NCI-H460 (cell line): Measurements from ENCODE around the gene ITPRIP.

GRCh38 chr10:103240195-103240677 lies 5.5 kb upstream of the RPEL1 start:
RAMPAGE:
- cytosol, long total RNA: no peak
- long total RNA: no peak
- nucleus, long total RNA: no peak

DNA sequence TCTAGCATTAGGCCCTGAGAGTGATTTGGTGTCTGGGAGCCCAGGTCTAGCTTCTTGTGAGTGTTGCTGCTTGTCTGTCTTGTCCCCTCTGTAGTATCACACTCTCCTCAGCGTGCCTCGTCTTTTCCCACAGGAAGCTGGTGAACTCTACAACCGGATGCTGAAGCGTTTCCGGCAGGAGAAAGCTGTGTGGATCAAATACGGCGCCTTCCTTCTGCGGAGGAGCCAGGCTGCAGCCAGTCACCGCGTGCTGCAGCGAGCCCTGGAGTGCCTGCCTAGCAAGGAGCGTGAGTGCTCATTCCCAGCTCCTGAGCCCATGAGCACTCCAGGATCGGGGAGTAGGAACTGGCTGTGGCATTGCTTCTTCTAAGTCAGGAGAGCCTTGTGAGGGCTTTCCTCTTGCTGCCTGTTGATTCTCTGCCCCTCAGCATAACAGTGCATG lies 8.4 kb downstream of the CALHM2 start:
RAMPAGE:
- cytosol, long total RNA: no peak
- long total RNA: no peak
- nucleus, long total RNA: no peak

GRCh38 chr10:103598062-103599291 lies 105.0 kb downstream of the NEURL1 start:
RAMPAGE:
- cytosol, long total RNA: no peak
- long total RNA: no peak
- nucleus, long total RNA: no peak

DNA sequence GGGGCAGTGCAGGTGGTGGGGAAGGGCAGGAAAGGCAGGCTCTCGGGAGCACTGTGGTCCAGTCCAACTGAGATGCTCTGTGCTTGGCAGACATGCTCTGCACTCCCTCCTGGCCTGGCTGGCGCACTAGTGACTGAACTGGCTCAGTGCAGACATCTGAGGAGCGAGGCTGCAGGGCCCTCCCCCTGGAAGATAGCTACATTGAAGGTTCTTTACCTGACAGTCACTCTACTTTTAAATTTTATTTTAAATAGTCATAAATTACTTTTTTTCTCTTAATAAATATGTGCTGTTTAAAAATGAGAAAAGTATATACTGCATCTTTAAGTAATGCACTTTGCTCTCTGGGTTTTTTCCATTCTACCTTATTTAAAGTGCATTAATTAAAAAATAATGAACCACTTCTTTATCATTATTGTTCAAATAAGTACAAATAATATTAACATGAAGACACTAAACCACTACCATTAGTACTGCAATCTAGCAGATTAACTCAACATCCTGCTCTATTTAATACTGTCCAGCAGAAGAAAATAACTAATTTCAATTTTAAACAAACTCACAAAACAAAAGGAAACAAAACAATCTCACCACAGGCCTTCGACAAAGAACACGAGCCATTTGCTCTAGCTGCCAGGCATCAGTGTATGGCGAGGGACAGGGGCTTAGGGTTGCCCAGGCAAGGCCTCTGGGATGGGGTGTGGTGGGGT lies 105.9 kb downstream of the NEURL1 start:
RAMPAGE:
- cytosol, long total RNA: no peak
- long total RNA: no peak
- nucleus, long total RNA: no peak

DNA sequence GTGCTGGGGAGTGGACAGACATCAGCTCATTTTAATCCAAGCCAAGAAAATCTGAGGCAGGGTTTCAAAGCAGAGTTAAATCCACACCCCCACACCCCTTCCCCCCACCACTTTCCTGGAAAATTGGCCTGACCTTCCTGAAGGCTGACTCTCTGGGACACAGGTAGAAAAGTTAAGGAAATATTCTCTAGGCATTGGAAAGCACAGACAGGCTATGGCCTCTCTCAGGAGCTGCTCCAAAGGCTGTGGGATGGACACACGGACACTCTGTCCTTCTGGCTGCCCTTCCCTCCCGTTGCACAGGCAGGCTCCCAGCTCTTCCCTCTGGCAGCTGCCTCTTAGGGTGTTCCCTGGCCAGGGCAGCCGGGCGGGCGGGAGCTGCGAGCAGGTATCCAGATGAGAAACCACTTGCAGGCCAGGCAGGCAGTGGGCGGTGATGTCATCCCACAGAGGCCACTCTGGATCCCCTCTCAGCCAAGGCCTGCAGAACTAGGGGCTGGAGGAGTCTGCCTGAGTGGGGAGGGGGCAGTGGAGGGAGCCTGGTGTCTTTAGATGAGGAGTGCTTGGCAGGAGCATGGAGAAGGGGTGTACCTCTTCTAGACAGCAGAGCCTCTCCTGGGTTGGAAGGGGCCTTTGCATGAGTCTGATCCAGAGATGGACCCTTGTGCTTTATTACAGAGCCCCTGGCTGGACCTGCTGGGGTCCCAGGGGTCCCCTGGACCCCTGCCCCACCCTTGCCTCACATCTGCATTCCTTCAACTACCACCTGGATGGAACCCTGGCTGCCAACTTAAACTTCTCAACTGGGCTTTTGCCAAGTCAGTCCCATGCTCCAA lies 172.0 kb downstream of the NEURL1 start:
RAMPAGE:
- cytosol, long total RNA: no peak
- long total RNA: no peak
- nucleus, long total RNA: no peak

GRCh38 chr10:103676559-103677782 lies 178.4 kb downstream of the SH3PXD2A start:
RAMPAGE:
- cytosol, long total RNA: no peak
- long total RNA: no peak
- nucleus, long total RNA: no peak

GRCh38 chr10:103712233-103712567 lies 143.2 kb downstream of the SH3PXD2A start:
RAMPAGE:
- cytosol, long total RNA: no peak
- long total RNA: no peak
- nucleus, long total RNA: no peak

DNA sequence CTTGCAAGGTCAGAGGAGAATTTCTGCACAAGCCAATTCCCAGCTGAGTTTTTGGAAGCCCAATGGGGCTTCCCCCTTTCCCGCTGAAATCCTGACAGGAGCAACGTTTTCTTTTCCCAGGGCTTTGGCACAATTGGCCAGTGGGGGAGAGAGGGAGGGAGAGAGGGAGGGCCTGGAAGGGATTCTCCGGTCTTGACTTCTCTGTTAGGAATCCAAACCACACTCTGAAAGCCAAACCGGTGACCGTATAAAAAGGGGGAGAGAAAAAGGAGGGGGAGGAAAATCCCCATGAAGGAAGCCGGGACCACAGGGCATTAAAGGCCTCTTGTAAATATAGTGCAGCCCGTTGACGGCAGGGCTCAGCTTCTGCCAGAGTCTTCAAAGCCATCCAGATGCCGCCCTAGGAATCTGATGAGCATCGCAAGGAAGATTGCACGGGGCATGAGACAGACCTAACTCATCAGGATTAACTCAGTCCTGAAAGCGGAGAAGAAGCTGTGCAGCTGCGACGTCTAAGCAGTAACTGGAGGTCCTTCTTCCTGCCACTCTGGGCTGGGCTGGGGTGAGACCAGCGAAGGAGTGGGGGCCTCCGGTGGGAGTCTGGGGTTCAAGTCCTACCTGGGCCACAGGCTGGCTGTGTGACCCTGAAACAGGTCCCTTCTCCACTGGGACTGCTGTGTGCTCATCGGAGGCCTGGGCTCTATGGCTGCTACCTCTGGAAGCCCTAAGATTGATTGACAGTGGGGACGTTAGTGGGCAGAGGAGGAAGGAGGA lies 115.9 kb downstream of the SH3PXD2A start:
RAMPAGE:
- cytosol, long total RNA: no peak
- long total RNA: no peak
- nucleus, long total RNA: no peak

DNA sequence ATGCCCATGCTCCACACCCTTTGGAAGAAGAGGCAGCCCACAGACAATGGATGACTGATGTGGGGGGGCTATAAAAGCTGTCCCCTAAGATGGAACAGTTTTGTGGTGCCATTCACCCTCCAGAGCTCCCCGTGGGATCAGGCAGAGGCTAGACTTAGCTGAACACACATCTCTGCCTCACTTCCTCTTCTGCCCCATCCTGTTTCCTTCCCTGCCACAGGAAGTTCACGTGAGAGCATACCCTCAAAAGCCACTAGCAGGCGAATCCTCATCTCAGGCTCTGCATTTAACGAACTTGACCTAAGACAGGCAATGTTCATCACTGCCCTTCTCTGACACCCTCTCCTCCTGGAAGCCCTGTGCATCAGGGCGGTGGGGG lies 91.6 kb downstream of the SH3PXD2A start:
RAMPAGE:
- cytosol, long total RNA: no peak
- long total RNA: no peak
- nucleus, long total RNA: no peak

DNA sequence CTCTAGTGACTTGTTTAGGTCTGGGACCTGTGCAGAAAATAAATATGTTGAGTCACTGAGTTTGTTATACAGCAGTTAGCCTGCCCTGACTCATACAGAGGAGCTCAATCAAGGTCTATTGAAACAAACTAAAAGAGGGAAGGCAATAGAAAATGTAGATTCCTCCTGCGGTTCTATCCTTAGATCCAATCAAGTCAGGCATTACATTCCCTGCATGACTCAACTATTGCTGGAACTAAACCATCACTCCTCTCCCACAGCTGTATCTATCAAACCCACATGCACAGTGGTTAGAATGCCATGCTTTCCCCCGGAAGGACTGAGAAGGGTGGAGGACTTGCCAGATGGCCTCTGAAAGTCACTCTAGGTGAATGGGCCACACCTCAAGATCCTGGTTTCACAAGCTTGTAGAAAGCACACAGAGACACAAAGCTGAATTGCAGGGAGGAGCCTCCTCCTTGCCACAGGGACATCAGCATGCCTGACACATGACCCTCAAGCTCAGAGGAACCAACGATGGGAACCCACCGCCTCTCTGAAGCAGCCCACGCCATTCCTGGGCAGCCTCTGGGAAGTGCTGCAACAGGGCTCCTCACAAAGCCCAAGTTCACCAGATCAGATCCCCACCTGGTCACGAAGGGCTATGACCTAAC lies 73.8 kb downstream of the SH3PXD2A start:
RAMPAGE:
- cytosol, long total RNA: no peak
- long total RNA: no peak
- nucleus, long total RNA: no peak

GRCh38 chr10:103794132-103794894 lies 61.1 kb downstream of the SH3PXD2A start:
RAMPAGE:
- cytosol, long total RNA: no peak
- long total RNA: no peak
- nucleus, long total RNA: no peak

DNA sequence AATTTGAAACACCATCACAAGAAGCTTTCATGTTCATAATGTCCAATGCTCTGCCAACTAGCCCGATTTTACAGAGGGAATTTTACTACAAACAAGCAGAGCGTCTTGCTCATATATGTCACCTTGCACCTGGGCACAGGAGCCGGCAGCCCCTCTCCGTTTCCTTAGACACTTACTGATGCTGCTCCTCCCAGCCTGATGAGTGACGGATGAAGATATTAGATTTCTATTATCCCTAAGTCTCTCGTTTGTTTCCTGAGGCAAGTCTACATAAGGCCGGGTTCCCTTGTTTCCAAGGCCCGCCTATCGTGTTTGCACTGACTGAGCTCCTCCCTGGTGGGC lies 18.6 kb downstream of the SH3PXD2A start:
RAMPAGE:
- cytosol, long total RNA: no peak
- long total RNA: no peak
- nucleus, long total RNA: no peak

RAMPAGE:
- cytosol, long total RNA: no peak
- long total RNA: no peak
- nucleus, long total RNA: no peak
Measured at GRCh38 chr10:104005348-104005857, 38.5 kb downstream of the SLK start.

RAMPAGE:
- cytosol, long total RNA: no peak
- long total RNA: no peak
- nucleus, long total RNA: no peak
Measured at GRCh38 chr10:104018504-104019145, 51.7 kb downstream of the SLK start.

GRCh38 chr10:104034351-104034747 lies 51.3 kb downstream of the COL17A1 start:
RAMPAGE:
- cytosol, long total RNA: no peak
- long total RNA: no peak
- nucleus, long total RNA: no peak

DNA sequence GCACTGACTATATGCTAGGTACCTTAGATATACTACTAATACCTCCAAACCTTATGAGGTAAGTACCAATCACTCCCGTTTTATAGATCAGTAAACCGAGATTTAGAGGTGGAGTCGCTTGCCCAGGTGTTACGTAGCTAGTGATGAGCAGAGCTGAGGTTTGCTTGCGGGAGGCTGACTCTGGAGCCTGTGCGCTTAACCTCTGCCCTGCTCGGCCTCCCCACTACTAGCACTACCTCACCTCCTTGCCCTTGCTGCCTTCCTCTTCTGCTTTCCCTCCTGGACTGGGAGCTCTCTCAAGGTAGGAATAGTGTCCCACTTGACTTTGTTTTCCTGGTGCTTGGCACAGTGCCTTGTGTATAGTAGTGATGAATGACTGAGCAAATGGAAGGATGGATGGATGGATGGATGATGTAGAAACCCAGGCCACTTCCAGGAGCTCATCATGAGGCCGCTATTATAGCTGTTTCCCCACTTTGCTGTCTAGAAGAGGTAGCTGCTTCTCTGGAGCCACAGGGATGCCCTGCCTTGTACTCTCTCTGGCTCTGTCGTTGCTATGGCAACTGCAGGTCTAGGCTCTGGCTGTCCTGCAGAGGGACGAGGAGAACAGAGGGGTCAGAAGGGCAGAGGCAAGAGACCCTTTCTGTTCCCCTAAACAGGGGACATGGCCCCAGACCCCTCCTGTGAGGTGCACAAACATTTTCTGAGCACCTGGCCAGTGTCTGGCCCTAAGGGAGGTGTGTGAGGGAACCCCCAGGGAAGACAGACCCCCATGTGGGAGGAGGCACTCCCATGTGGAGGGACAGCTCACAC lies 31.6 kb downstream of the ITPRIP start:
RAMPAGE:
- cytosol, long total RNA: no peak
- long total RNA: no peak
- nucleus, long total RNA: no peak

RAMPAGE:
- cytosol, long total RNA: no peak
- long total RNA: no peak
- nucleus, long total RNA: no peak
Measured at GRCh38 chr10:104327114-104327863, 11.0 kb downstream of the ITPRIP start.

DNA sequence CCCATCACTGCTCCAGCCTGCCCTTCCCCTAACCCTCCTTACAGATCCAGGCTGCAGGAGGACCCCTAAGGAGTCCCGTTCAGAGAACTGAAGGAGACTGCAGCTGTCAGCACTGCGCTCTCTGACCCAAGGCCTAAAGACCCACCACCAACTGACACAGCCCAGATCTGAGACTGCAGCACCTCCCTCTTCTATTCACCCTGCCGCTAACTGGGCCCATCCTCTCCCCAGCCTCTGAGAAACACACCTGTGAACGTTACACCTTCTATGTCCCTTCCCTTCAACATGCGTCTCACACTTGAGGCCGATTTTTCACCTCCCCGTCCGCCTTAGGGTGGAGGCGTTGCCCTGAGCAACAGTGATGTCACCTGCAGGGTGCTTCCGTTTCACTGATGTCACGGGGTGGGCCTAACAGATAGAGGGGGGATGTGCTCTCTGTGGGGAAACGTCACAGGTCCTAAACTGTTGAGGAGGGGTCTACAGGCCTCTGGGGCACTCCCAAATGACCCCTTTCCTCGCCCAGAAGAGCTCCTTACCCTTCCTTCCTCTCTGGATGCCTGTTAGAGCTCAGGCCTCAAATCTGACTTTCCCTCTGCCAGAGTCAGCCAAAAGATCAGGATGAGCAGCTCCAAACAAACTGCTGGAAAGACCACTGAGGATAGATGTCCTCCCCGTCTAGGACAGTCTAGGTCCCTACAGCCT lies 5.0 kb downstream of the ITPRIP start:
RAMPAGE:
- cytosol, long total RNA: no peak
- long total RNA: no peak
- nucleus, long total RNA: no peak

DNA sequence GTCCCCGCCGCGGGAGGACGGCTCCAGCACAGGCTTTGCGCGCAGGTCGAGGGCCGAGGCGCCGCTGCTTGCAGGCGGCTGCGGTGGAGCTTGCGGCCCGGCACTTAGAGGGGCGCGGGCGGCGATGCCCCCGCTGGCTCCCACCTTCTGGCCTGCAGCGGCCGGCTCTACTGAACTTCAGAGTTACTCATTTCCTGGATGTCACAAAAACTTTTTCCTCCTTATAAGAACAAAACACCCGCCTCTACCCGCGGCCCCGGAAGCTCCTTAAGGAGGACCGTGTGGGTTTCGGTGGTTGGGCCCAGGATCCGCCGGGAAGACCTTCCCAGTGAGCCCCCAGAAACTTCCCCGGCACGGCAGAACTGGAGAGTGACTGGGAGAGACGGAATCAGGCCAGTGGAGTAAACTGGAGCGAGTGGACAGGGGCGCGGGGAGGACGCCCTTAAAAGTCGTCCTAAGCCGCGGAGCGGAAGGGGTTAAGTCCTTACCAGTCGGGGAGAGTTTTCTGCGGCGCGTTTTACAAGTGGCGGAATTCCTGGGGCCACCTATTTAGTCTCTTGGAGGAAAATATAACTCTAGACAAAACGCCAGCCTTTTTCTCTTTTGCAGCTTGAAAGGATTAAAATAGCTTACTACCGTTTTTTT lies at the start of gene ITPRIP:
Gene ITPRIP, minus strand, starts transcription at position 196 of the 645 bp plus-strand sequence.
RAMPAGE:
- cytosol, long total RNA: no peak
- long total RNA: no peak
- nucleus, long total RNA: start-site peak on the minus strand centred at position 141 of the sequence, 119 bp wide, 28 and 12 reads in 2 replicates

GRCh38 chr10:104640206-104641029 lies 672 bp upstream of the SORCS3 start:
RAMPAGE:
- cytosol, long total RNA: no peak
- long total RNA: no peak
- nucleus, long total RNA: no peak